Measurements from ENCODE around the gene RPGRIP1L.

GRCh38 chr16:50745014-50745501 lies 3.2 kb downstream of the CYLD start:
- PRO-cap = no peak

DNA sequence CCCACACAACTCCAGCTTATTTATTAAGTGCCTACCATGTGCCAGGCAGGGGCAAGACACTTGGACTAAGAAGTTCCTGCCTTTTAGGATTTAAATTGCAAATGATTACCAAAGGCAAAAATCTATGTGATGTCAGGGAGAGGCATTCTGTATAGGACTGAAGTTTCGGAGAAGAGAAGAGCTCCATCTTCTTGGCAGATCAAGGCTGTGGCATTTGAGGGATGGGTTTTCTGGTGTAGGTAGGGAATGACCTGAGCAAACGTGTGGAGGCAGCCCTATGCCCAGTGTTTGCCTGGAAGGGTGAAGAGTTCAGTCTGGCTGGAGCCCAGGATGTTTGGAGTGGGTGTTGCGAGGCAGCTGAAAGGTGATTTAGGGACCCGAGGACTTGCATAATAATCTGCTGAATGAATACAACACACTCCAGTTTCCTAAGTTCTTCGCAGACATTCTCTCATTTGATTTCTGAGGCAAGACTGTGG lies 186.1 kb downstream of the CYLD start:
- PRO-cap = no peak

DNA sequence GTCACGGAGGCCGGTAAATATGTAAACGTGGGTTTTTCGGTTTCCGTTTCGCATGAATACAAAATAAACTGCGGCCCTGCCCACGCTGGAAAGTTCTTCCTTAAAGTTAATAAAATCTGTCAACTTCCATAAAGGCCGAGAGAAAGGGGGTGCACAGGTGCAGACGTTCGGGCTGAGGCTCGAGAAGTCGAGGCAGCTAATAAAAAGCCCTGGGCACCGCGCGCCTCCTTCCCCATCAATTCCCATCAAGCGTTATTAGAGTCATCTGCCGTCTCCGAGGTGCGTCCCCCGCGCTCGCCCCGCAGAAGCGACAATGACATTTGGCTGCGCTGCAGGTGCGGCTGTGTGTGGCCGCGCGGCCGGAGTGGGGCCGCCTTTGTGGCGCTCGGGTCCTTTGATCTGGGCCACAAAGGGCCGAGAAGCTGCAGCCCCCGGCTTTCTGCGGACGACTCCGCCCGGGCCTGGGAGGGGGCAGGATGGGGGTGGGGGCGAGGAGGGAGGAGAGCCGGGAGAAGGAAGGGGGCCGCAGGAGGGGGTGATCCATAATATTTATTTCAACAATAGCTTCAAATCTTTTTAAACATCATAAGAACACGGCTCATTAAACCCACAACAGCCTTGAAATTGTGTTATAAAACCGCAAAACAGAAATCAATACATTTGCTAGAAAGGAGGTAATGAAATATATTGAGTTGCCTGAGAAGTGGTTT lies 37.3 kb downstream of the SALL1 start:
- PRO-cap = no peak

GRCh38 chr16:51138739-51139248 lies 12.3 kb downstream of the SALL1 start:
- PRO-cap = no peak

DNA sequence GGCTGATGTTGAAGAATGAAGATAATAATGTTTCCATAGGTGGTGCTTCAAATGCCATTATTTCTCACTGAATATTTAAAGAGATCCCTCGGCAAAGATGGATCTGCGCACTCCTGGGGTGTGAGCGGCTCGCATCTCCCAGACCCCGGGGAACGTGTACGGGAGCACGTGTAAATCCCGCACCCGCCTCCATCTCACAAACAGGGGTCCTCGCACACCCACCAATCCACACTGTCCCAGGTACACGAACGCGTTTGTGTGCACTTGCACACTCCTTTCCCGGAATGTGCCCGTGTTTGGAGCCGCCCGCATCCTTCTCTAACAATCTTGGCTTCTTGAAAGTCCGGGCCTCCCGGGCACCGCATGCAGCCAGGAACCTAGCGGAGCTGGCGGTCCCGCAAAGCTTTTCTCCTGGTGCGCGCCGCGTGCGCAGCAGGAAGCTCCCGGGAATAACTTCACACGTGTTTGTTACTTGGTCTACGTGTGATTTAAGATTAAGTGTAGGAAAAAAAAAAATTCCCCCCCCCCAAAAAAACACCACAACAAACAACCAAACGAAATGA lies 2.5 kb upstream of the SALL1 start:
- PRO-cap = no peak

- PRO-cap = no peak
Measured at GRCh38 chr16:52564863-52565680, 18.1 kb upstream of the TOX3 start.

GRCh38 chr16:53093934-53094813 lies 39.4 kb downstream of the CHD9 start:
- PRO-cap = no peak

GRCh38 chr16:53498892-53499316 lies 4.1 kb downstream of the AKTIP start:
- PRO-cap = no peak

GRCh38 chr16:53509772-53510809 lies 7.1 kb upstream of the AKTIP start:
- PRO-cap = no peak

- PRO-cap = bidirectional peak, plus-strand start at chr16:53704156, minus-strand start at chr16:53703830
Measured at GRCh38 chr16:53703496-53704453, at the start of gene RPGRIP1L. Gene RPGRIP1L, minus strand, starts transcription at chr16:53703859.

DNA sequence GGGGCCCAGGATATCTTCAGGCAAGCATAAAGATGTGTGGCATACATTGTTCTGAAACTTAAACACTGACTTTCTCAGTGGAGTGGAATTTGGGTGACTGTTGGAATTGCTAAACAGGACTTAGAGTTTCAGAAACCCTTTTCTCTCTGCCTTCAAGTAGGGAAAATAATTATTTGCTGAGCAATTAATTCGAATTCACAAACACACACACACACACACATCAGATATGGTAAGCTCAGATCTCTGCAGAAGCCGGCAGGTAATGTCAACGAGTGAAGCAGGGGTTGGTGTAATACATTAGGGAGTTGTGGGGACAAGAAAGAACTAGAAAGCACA lies 279.4 kb downstream of the FTO start:
- PRO-cap = no peak

DNA sequence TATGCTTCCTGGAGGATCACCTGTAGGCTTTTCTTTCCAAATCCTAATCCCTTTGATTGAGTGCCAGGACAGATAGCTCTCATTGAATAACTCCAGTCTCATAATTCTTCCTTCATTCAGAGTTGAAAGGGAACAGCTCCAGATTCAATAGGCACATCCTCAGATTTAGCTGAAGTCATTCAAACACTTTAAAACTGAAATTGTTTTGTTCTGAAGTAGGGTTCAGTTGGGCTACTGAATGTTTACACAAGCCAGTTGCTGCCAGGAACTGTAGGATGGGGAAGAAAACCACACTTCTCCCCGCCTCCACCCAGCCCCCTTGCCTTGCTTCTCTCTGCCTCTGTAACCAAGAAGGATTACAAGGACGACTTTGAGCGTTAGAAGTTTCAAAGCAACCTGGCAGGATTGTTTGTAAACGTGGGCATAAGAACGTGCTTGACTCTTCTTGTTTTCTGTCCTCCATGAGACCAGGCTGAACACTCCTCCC lies 287.8 kb downstream of the FTO start:
- PRO-cap = no peak

- PRO-cap = no peak
Measured at GRCh38 chr16:54054261-54054923, 232.2 kb downstream of the IRX3 start.

- PRO-cap = no peak
Measured at GRCh38 chr16:54080397-54081291, 205.9 kb downstream of the IRX3 start.

GRCh38 chr16:54125684-54126203 lies 160.8 kb downstream of the IRX3 start:
- PRO-cap = no peak

GRCh38 chr16:54411396-54411979 lies 124.9 kb upstream of the IRX3 start:
- PRO-cap = no peak

DNA sequence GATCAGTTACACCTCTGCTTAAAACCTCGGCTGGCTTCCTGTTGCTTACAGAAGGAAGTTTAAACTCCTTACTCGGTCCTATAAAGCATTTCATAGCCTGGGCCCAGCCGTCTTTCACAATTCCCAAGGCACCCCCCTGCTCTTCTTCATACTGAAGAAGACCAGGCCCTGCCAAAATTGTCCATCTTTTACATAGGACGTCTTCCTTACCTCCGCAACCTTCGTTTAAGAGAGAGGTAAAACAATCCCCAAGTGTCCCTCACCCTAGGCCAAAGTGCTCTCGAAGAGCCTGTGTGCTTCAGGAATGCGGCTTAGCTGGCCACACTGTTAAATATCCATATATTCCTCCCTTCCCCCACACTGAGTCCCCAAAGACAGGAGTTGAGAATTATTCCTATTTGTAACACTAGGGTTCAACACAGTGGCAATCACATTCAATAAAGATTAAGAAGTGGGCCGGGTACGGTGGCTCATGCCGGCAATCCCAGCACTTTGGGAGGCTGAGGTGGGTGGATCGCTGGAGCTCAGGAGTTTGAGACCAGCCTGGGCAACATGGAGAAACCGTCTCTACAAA lies 112.5 kb upstream of the IRX5 start:
- PRO-cap = no peak

DNA sequence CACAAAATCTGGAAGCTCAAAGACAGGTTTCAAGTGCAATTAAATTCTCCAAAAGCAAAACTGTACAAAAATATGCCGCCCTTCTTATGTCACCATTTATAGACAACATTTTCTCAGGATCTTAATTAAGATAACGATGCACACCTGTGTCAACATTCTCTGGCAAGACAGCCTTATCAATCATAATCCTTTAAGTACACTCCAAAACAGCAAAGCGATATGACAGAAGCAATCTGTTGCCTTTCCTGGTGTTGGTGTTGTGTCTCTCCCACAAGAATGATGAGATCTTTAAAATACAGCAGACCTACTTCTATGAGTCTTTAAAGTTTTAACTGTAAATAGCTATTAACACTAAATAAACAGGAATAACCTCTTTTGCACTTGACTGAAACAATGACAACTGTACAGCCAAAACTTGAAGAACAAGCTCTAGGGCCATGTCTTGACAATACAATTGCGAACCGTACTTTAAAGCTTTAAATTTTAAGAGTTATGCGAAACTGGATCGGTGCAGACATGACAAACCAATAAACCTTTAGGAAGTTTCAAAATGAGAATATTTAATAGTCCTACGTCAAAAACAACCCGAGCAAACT lies 3.4 kb upstream of the IRX5 start:
- PRO-cap = no peak

DNA sequence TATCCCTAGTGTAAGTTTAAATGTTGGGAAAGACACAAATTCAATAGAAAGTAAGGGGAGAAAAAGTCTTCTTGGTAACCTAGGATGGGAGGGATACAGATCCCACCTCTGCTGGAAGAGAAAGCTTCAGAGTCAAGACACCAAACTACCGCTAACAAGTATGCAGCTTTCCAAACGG lies 3.0 kb upstream of the IRX5 start:
- PRO-cap = no peak

GRCh38 chr16:55263774-55264336 lies 60.1 kb upstream of the IRX6 start:
- PRO-cap = no peak

Measured in ureter (tissue), 1 donor.